Mesenchymal stem cell of Wharton's jelly (primary cell): Measurements from ENCODE around the gene GOPC.

GRCh38 chr6:116158452-116158883 is 32.5 kb upstream of the COL10A1 start:
- CAGE, long polyA plus RNA, result no peak

DNA sequence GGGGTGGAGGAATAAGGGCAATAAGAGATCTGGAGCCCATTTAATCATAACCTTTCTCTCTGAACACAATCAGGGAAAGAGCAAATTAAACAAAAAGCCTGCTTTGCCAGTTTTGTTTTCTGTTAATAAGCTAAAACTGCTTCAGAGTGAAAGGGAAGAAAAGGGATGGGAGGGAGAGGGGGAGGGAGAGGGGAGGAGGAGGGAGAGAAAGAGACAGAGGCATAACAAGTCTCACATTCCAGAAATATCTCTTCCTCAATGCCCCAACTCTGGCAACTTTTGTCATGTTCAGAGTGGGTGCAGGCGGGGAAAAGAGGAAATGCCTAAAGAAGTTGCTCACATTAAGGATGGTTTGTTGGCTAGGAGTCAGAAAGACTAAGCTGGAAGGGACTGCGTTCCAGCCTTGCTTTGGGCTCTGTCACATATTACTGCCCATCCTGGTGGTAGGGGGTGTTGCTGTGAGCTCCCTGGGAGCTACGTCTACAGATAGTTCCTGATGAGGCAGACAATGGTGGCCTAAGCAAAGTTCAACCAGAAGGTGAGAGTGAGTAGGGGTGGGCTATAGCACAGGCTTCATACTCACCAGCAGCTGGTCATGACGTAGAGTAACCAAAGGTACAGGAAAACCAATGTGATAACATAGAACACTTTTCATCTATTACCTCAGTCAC is 2.3 kb downstream of the TSPYL4 start:
- CAGE, long polyA plus RNA, result no peak

GRCh38 chr6:116268850-116269475 is 10.8 kb downstream of the TSPYL1 start:
- CAGE, long polyA plus RNA, result no peak

DNA sequence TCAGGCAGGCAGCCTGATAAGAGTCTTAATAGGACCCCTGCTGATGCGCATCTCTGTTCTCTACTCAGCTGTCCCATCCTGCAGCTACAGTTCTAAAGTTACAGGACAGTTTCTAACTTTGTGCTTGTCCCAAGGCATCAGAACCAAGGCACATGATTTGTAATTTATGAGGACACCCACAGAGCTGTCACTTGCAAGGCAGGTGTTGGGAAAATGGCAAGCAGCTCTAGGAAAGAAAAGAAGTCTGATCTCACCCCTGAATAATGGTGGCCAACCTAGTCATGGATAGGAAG is 127.7 kb upstream of the VGLL2 start:
- CAGE, long polyA plus RNA, result no peak

GRCh38 chr6:117483678-117484108 is 1.2 kb downstream of the DCBLD1 start:
- CAGE, long polyA plus RNA, result no peak

DNA sequence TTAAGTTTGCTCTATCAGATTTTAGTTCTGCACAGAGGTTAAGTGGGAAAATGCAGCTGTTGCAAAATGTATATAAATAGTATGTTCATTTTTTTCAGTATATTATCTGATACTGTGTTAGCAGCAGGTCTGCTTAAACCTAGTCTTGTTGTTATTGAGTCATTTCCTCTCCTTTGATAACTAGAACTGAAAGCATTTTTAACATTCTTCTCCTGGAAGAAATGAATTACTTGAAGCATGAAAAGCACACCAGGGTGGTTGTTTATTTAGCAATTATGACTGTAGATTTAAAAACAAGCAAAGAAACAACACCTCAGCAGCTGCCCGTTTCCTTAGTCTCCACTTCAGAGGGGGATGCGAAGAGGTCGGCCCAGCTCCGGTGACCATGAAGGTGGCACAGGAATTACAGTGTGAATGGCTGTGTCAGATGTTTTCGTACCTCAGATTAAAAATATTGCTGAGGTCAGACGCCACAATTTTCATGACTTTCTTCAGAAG is 53.5 kb downstream of the GOPC start:
- CAGE, long polyA plus RNA, result no peak

DNA sequence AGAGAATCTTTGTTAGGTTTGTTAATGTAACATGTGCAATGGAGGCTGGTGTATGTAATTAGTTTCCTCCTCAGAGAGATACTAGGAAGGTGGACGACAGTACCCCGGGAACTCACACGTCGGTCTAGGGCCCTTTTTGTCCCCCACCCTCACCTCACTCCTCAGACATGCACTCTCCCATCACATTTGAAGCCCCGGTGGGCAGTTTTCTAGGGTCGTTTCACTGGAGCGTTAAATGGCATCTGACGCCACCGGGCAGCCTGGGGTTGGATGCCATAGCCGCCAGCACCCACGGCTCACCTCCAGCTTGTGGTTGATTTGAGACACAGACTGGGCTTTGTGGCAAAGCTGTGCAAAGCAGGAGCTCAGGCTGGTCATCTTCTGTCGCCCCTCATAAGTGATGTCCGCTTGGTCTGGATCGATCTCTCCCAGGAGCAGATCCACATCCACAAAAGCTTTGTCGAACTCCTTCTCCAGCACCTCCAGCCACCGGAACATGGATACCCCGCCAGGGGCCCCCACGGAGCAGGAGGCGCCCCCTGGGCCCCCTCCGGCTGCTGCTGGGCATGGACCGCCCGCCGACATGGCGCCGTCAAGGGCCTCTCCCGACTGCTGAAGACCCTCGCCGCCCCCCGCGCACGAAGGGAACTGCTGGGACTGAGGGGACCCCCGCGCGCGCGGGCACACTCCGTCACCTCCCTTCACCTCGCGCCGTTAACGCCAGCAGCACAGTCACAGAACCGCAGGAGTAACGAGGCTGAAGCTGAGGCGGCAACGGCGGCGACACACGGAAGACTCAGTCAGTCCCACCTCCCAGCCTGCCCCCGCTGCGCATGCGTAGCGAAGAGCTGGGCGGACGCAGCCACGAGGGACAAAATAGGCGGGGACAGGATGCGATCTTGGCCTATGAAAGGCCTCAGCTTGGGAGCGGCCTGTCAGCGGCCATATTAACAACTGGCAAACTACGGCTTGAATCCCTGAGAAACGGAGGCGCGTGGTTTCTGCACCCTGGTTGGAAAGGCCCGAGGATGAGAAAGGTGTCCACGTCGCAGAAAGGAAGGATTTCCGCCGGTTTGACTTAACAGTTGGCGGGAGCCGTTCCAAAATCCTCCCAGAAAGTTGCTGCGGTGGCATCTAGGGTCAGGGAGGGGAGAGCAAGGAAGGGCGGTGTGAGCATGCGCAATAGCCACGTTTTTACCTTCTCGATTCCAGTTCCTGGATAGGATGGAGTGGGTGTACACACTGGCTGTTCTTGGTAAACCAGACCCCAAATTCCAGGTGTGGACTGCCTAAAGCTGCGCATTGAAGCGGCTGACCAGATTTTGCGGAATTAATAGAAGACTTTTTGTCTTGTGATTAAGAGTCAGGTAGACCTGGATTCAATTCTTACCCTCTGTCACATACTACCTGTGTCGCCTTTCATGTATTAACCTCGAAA is at the start of gene GOPC:
Gene GOPC, minus strand, starts transcription at position 808 of the 1,438 bp plus-strand sequence.
- CAGE, long polyA plus RNA, result no peak

DNA sequence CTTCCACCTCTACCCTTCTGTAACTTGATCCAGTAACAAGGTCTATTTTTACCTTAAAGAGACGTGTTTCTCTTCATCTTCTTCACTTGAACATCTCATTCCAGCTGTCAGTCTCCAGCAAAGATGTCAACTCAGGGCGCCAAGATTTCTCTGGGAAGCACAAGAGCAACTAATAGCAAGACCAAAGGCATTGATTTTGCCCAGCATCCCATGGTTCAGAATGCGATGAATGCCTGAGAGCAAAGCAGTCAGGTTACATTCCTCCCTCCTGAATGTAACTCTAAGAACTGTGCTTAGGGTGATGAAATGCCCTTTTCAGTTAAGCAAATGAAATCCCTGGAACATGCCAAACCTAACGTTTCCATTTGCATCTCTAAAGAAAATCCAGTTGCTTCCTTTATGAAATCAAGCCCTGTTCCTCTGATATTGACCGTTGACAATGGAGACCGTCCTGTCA is 224.0 kb upstream of the PLN start:
- CAGE, long polyA plus RNA, result no peak

GRCh38 chr6:118465149-118465702 is 82.9 kb upstream of the PLN start:
- CAGE, long polyA plus RNA, result no peak

DNA sequence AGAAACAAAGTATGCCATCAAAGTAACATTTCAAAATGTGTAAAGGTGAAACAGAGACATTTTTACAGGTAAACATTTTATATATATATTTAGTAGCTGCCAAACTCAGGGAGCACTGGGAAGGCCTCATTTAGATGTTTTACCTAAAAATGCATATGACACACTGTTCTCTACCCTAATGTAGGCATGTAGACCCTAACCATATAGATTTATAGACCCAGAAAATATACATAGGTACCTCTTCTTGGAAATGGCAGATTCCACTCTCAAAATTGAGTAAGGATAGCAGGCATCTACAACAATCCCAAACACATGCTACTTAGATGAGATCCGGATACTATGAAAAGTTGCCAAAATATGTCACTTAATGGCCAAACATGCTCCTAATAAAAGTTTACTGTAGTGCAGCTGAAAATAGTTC is 10.8 kb upstream of the PLN start:
- CAGE, long polyA plus RNA, result no peak

GRCh38 chr6:118555920-118556243 is 7.8 kb downstream of the PLN start:
- CAGE, long polyA plus RNA, result no peak

DNA sequence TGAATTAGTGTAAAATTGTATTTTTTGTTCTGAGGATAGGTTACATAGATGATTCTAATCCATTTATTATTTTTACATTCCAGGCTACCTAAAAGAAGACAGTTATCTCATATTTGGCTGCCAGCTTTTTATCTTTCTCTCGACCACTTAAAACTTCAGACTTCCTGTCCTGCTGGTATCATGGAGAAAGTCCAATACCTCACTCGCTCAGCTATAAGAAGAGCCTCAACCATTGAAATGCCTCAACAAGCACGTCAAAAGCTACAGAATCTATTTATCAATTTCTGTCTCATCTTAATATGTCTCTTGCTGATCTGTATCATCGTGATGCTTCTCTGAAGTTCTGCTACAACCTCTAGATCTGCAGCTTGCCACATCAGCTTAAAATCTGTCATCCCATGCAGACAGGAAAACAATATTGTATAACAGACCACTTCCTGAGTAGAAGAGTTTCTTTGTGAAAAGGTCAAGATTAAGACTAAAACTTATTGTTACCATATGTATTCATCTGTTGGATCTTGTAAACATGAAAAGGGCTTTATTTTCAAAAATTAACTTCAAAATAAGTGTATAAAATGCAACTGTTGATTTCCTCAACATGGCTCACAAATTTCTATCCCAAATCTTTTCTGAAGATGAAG is 10.8 kb downstream of the PLN start:
- CAGE, long polyA plus RNA, result no peak

- CAGE, long polyA plus RNA, result no peak
These were observed 56.6 kb upstream of the CEP85L start for GRCh38 chr6:118707996-118708330.

- CAGE, long polyA plus RNA, result no peak
These were observed 630 bp downstream of the FAM184A start for GRCh38 chr6:119077696-119078372.

DNA sequence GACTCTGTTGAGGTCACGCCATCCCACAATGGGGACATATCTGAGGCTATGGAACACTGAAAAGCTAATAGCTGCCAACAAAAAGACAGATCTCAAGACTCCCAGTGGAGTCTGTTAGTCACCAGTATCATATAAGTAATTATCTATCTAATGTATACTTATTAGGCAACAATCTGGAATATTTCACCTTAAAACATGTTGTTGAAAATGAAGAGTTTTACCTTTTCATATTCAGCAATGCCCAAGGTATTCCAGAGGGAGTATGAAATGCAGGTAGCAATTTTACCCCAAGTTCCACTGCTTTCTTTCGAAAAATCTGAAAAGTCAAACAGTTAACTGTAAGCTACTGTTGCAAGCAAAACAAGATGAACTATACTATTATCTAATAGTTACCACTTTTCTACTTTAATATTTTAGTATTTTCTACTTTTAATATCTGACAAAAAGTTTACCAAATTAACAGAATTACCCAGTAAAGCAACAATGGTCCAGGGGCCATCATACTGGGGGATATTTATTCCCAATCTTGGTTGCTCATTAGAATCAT is 101.4 kb downstream of the MAN1A1 start:
- CAGE, long polyA plus RNA, result no peak

GRCh38 chr6:119279634-119280477 is 69.7 kb downstream of the MAN1A1 start:
- CAGE, long polyA plus RNA, result no peak

- CAGE, long polyA plus RNA, result no peak
These were observed 1.6 kb downstream of the MAN1A1 start for GRCh38 chr6:119348027-119348243.

DNA sequence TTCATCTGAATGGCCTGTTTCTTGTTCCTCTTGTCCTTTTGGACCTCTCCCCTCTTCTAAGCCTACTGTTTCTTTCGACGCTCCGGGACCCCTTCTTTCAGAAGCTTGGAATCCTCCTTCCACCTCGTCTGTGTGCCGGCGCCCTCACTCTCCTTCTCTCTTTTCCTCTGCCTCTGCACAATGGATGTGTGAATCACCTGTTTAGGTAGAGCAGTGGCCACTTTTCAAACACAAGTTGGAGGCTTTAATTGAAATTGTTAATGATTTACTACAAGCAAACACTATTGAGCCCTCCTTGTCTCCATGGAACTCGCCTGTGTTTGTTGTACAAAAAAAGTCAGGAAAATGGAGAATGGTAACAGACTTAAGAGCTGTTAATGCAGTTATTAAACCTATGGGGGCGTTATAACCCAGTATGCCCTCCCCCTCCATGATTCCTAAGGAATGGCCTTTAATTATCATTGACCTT is 290.6 kb downstream of the TBC1D32 start:
- CAGE, long polyA plus RNA, result no peak

GRCh38 chr6:121442273-121442943 is 7.0 kb downstream of the GJA1 start:
- CAGE, long polyA plus RNA, result no peak

GRCh38 chr6:121780775-121781407 is 345.4 kb downstream of the GJA1 start:
- CAGE, long polyA plus RNA, result no peak